Anterior vena cava (tissue), 1 donor: Measurements from ENCODE around the genes OR52K1, OR51C1P, OR52E2, OR51B5, UBQLN3, TRIM34, OR52N1 and RRP8.

DNA sequence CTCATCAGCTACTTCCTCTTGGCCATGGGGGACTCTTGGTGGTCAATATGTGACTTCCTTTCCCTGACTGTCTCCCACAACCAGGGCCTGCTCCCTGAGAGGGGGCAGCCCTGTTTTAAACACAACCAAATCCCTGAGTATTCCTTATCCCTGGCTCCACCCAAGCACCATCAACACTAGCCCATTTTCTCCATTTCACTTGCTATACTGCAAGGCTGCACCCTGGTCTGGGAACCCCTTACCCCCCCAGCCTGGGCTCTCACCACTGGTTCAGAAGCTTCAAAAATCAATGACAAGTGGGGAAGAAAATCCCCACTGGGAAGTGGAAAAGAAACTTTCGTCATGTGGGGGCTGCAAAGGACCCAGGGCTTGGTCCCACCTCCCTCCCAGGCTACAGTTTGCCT, 9.8 kb downstream of the RHOG start:
- PRO-cap = no peak

DNA sequence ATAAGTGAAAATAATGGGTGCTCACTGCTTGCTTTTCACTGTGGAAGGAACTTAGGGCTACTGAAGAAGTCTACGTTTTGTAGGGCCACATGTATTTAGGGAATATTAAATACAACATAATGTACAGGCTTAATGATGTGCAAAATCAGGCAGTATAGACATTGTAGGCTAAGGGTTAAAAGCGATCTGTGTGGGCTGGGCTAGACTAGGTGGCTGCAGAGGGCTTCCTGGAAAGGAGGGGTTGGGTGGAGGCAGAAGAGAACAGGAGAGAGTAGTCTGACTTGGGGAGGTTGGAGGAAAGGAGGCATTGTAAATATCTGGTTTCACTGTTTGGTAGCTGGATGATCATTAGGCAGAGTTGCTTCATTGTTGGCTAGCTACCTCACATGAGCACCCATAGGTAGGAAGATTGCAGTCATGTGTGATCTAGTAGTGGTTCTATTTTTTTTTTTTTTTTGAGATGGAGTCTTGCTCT, 5.4 kb downstream of the STIM1 start:
- PRO-cap = no peak

DNA sequence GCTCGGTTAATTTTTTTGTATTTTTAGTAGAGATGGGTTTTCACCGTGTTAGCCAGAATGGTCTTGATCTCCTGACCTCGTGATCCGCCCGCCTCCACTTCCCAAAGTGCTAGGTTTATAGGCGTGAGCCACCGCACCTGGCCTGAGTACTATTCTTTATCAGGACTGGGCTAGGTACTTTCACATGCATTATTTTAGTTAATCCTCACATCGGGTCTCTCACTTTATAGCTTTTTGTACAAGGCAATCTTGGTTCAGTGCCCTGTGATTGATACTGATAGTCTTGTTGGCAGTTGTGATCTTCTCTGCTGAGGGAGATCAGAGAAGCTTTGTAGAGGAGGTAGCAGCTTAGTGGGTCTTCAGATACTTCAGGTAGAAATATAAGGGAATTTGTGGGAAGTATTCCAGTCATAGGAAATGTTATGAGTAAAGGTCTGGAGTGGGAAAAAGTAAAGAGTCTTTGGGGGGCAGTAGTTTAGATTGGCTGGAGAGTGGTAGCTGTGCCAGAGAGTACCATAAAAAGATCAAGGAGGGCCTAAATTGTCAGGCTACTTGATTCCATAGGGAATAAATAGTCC, 13.8 kb downstream of the STIM1 start:
- PRO-cap = no peak

DNA sequence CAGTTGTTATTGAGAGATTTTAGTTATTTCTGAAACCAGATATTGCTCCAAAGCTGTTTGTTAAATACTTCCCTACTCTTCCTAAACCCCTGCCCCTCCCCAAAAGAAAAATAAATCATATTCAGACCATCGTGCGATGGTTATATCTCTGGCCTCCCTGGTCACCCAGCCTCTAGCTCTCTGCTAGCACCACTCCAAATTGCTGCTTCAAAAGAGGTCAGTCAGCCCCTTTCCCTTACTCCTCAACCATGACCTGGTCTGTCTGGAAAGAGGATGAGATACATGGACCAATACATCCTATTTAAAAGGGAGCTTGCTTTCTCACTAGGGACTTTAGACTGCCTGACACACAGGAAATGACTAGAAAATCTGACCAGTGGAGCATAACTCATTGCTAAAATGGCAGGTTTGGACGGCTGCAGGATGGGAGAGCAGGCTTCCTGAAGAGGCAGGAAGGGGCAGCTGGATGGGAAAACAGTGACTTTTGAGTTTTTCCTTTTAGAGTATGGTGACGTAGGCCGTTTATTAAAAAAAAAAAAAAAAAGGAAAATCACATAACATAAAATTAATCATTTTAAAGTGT, 25.2 kb downstream of the STIM1 start:
- PRO-cap = no peak

DNA sequence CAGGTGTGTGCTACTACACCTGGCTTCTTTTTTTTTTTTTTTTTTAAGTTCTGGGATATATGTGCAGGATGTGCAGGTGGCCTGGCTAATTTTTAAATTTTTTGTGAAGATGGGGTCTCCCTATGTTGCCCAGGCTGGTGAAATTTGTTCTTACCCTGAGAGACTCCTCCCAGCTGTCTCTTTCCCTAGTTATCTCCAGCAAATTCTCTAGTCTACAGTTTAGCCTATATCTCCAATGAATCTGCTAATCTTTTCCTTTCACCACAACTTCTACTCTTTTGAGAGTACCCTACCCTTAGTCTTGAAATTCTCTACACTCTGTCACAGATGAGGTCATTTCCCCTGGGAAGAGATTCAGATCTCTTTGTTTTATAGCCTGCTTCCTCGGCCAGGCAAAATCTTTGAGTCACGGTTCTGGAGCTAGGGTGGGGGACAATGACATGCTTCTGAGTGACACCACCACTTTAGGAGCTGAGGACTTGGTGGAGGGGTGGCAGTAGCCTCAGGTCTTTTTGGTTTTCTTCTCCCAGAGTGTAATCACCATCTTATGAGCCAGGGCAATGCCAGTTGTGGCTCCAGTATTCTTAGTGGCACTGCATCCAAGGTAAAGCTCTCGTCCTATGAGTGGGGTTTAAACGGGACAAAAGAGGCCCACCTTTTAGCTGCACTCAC, 98.7 kb upstream of the RRM1 start:
- PRO-cap = no peak

GRCh38 chr11:4389773-4390466, 3.6 kb downstream of the TRIM21 start:
- PRO-cap = no peak

GRCh38 chr11:4482495-4482830, at the start of gene OR52K1:
OR52K1 (plus strand) TSS chr11:4482646.
- PRO-cap = no peak

- PRO-cap = no peak
Observed at GRCh38 chr11:4644355-4644679, 535 bp downstream of the OR51E1 start.

- PRO-cap = no peak
Observed at GRCh38 chr11:4697622-4698021, at the start of gene OR51C1P. OR51C1P (minus strand) TSS chr11:4697853.

DNA sequence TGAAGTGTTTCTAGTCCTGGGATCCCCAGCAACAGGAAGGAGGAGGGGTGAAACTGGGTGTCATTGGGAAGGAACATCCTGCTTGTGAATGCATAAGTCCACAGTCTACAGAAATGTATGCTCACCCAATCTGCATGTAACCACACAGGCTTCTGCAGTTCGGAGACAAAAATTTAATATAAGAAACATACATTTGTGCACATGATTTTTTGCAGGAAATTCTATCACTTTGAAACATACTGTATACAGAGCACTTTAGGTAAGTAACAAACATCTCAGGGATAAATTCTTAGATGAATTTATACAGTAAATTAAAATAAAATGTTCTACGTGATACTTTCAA, at the start of gene OR52E2:
Gene OR52E2 (minus strand): TSS at position 77 of the 343 bp plus-strand sequence.
- PRO-cap = no peak

DNA sequence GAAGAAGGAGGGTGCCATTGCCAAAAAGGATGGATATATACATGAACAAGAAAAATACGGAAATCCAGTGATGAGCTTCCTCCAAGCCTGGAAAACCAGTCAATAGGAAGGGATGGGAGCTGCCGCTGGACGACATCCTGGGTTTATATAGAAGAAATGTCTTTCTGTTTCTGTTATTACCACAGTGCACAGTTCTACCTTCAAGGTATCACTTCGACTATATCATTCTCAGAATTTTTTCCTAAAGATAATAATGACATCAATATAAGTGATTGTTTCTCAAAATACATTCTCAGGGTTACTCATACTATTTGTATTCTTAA, at the start of gene OR51B5:
Gene OR51B5 (minus strand): TSS at position 136 of the 323 bp plus-strand sequence.
- PRO-cap = no peak

DNA sequence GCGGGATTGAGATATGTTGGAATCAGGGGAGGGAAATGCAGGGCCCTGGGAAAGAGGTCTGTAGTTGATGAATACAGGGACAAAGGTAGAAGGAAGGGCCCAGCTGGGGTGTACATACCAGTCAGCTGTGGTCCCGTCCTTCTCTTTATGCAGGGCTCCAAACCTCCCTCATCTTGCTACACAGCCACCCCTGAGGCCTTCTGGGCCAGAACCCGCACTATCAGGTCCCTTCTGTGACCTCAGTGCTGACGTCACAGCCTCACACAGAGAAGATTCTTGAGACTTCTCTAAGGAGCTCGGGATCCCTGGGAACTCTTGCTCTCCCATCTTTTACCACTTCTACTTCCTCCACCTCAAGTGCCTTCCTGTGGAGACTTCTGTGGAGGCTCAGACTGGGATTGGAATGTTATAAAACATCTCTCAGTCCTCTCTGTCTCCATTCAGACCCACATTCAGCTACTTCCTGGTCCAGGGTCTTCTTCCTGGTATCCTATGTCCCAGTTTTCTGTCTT, at the start of gene UBQLN3:
Gene UBQLN3 (minus strand): TSS at position 202 of the 512 bp plus-strand sequence.
- PRO-cap = no peak

DNA sequence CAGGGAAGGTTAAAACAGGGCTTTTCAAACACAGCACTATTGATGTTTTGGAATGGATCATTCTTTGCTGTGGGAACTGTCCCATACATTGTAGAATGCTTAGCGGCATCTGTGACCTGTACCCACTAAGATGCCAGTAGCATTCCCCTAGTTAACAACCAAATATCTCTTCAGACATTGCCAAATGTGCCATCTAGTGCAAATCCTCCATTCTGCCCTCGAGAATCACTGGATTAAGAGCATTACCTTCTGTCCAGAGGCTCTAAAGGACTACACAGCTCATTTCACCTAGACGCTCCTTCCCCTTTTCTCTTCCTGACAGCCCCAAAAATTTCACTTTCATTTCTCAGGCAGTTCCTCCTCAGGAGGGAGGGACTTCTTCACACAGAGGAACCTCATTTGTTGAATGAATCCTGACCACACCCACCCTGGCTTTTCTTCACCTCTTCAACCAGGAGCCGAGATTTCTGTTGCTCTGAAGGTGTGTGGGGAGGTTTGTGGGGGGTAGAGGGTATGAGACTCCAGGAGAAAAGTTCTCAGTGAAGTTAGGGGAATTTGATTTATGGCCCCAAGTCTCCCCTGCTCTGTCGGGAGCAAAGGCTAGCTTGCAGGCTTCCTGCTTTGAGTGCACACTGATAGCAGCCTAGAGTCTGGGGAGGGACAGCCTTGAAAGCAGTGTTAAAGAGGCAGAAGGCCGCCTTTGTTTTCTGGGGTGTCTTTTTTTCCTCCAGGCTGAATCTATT, at the start of gene TRIM34:
Gene TRIM34 (plus strand): TSS at position 422 of the 743 bp plus-strand sequence.
- PRO-cap = bidirectional peak, plus-strand start at position 442 of the sequence, minus-strand start at position 317 of the sequence

DNA sequence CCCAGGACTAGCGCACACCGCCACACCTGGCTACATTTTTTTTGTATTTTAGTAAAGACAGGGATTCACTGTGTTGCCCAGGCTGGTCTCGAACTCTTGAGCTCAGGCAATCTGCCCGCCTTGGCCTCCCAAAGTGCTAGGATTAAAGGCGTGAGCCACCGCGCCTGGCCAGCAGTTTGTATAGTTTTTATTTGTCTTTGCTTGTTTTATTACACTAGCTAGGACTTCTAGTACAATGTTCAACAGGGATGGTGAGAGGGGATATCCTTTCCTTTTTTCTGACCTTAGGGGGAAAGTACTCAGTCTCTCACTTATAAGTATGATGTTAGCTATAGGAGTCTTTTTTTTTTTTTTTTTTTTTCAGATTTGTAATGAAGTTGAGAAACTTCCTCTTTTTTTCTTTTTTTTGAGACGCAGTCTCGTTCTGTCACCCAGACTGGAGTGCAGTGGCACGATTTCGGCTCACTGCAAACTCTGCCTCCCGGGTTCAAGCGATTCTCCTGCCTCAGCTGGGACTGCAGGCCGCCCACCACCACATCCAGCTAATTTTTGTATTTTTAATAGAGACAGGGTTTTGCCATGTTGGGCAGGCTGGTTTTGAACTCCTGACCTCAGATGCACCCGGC, 10.8 kb downstream of the TRIM22 start:
- PRO-cap = no peak

GRCh38 chr11:5791184-5791502, at the start of gene OR52N1:
OR52N1 (minus strand) TSS chr11:5791265.
- PRO-cap = no peak

GRCh38 chr11:6405228-6405820, 13.6 kb downstream of the APBB1 start:
- PRO-cap = no peak

GRCh38 chr11:6438940-6439496, 1.8 kb downstream of the HPX start:
- PRO-cap = no peak

DNA sequence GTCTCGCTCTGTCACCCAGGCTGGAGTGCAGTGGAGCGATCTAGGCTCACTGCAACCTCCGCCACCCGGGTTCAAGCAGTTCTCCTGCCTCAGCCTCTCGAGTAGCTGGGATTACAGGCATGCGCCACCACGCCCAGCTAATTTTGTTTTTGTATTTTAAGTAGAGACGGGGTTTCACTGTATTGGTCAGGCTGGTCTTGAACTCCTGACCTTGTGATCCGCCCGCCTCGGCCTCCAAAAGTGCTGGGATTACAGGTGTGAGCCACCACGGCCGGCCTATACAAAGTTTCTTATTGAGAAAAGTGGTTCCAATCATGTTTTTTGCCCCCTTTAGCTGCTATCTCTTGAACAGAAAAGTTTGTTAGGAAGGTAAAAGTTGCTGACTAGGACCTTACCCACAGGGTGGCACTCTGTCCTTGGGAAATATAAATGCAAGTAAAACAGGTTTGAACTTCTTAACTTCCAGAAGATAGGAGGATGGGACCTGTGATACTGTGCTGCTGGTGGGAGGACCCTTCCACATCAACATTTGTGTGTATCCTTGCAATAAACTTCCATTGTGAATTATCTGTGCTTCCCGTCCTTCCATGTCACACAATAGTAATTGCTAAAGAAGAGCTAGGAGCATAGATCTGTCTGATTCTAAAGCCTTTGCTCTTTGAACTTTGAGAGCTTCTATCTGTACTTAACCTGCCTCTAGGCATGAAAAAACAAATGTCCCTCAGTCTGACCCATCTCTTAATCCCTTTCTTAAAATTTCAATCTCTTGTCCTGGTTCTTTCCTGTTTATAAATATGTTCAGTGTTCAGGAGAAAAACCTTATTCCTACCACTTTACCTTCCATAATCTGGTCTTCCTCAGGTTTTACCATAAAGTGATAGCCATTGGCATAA, 3.1 kb downstream of the TIMM10B start:
- PRO-cap = no peak

DNA sequence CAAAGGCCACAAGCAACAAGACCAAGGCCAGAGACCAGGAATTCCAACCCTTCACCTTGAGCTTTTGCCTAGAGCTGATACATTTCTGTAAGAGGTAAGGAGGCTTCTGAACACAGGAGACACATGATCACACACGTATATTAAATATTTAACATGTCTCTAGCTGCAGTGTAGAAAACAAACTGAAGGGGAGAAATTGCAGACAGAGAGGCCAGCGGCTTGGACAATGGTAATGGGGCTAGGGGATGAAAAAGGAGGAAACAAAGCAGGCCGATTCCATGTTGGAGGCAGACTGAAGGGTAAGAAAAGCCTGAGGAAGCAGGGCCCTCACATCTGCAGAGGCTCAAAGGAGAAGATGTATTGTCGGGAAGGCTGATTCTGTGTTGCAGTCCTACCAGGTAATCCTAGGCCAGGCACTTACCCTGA, 937 bp downstream of the RRP8 start:
- PRO-cap = no peak

- PRO-cap = bidirectional peak, plus-strand start at chr11:6603815, minus-strand start at chr11:6603666
Observed at GRCh38 chr11:6602954-6603943, at the start of gene RRP8. RRP8 (minus strand) TSS chr11:6603616.